ENCODE measurements around a stretch of chr2.

CAGE:
- cytosol, long polyA minus RNA, result no peak
- cytosol, long polyA plus RNA, result no peak
- long polyA plus RNA, result no peak
- nucleus, long polyA minus RNA, result no peak
- nucleus, long polyA plus RNA, result no peak
Measured at GRCh38 chr2:54524352-54524551, 68.1 kb downstream of the SPTBN1 start.

DNA sequence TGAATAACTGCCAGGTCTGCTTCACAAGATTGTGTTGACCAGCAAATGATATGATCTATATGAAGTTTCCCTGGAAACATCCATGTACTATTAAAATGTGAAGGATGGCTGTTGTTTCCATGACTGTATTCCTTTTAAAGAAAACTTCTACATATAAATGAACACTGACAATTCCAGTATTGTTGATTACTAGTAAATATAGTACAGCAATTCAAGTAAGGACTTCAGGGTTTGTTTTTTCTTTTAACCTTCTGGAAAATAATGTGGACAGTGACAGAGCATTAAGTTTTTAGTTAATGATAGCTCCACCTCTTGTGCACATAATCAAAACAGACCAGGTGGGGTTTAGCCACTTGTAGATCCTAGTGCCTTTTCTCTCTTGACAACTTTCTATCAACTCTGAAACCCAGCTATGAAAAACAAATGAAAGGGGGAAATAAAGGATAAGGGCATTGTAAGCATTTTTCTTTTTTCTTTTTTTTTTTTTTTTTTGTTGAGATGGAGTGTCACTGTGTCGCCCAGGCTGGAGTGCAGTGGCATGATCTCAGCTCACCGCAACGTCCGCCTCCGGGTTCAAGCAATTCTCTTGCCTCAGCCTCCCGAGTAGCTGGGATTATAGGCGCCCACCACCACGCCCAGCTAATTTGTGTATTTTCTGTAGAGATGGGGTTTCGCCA is 109.7 kb downstream of the SPTBN1 start:
CAGE:
- cytosol, long polyA minus RNA, result no peak
- cytosol, long polyA plus RNA, result no peak
- long polyA plus RNA, result no peak
- nucleus, long polyA minus RNA, result no peak
- nucleus, long polyA plus RNA, result no peak

DNA sequence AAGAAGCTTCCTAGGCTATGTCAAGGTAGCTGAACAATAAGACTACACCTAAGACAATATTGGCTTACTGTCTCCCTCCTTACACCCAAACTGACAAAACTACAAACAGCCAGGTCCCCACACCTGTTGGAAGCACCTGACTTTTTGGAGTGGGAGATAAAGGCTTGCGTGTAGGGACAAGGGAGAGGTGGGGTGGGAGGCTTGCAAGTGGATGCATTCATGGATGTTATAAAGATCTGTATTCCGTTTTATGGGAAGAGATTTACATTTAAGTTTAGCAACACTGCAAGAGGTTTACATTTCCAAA is 128.6 kb downstream of the SPTBN1 start:
CAGE:
- cytosol, long polyA minus RNA, result no peak
- cytosol, long polyA plus RNA, result no peak
- long polyA plus RNA, result no peak
- nucleus, long polyA minus RNA, result no peak
- nucleus, long polyA plus RNA, result no peak

GRCh38 chr2:54603041-54604005 is 120.1 kb upstream of the EML6 start:
CAGE:
- cytosol, long polyA minus RNA, result no peak
- cytosol, long polyA plus RNA, result no peak
- long polyA plus RNA, result no peak
- nucleus, long polyA minus RNA, result no peak
- nucleus, long polyA plus RNA, result no peak

DNA sequence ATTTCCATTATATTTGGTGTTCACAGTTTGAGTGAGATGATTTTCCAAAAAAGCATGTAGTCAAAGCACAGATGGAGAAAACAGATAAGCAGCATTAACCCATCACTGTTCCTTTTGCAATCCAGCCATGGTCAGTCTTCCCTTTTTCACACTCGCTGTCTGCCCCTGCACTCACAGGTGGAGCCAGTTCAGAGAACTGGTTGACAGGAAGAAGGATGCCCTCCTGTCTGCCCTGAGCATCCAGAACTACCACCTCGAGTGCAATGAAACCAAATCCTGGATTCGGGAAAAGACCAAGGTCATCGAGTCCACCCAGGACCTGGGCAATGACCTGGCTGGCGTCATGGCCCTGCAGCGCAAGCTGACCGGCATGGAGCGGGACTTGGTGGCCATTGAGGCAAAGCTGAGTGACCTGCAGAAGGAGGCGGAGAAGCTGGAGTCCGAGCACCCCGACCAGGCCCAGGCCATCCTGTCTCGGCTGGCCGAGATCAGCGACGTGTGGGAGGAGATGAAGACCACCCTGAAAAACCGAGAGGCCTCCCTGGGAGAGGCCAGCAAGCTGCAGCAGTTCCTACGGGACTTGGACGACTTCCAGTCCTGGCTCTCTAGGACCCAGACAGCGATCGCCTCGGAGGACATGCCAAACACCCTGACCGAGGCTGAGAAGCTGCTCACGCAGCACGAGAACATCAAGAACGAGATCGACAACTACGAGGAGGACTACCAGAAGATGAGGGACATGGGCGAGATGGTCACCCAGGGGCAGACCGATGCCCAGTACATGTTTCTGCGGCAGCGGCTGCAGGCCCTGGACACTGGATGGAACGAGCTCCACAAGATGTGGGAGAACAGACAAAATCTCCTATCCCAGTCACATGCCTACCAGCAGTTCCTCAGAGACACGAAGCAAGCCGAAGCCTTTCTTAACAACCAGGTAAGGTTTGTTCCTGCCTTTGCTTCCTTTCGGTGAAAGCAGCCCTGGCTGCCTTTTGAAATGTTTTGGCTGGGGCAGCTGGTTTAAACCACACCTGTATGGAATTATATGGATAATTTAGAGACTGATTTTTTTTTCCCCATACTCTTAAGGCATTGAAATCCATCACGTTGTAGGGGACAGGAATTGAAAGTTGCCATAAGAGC is 92.4 kb upstream of the EML6 start:
CAGE:
- cytosol, long polyA minus RNA, result no peak
- cytosol, long polyA plus RNA, result no peak
- long polyA plus RNA, result no peak
- nucleus, long polyA minus RNA, result no peak
- nucleus, long polyA plus RNA, result no peak

CAGE:
- cytosol, long polyA minus RNA, result no peak
- cytosol, long polyA plus RNA, result no peak
- long polyA plus RNA, result no peak
- nucleus, long polyA minus RNA, result no peak
- nucleus, long polyA plus RNA, result no peak
Measured at GRCh38 chr2:54653440-54654302, 69.8 kb upstream of the EML6 start.

DNA sequence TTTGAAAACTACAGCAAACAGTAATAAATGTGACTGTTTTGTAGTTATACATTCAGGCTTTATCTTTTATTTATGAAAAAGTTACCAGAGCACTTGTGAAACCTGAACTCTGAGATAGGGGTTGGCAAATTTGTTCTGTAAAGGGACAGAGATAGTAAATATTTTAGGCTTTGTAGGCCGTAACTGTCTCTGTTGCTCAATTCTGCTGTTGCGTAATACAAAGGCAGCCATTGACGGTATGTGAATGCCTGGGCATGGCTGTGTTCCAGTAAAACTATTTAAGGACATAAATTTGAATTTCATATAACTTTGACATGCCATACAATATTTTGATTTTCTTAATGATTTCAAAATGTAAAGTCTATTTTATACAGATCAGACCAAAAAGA is 53.6 kb upstream of the EML6 start:
CAGE:
- cytosol, long polyA minus RNA, result no peak
- cytosol, long polyA plus RNA, result no peak
- long polyA plus RNA, result no peak
- nucleus, long polyA minus RNA, result no peak
- nucleus, long polyA plus RNA, result no peak

DNA sequence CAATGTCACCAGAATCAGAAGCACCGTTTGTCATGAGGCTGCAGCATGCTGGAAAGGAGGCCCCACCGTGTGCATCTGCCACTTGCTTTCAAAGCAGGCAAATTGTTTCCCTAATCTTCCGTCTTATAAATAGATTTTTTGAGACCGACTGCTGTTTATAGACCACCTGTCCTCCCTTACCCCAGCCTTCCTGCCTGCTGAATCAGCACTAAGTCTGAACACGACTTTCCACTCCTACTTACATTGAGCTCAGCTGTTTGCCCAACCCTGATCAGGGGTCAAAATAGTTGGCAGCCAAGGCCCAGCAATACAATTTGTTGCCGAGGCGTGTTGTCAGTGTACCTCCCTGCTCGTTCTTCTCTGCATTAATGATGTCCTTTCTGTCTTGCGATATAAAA is 156.5 kb downstream of the EML6 start:
CAGE:
- cytosol, long polyA minus RNA, result no peak
- cytosol, long polyA plus RNA, result no peak
- long polyA plus RNA, result no peak
- nucleus, long polyA minus RNA, result no peak
- nucleus, long polyA plus RNA, result no peak

CAGE:
- cytosol, long polyA minus RNA, result no peak
- cytosol, long polyA plus RNA, result no peak
- long polyA plus RNA, result no peak
- nucleus, long polyA minus RNA, result no peak
- nucleus, long polyA plus RNA, result no peak
Measured at GRCh38 chr2:55009309-55009755, 40.9 kb downstream of the RTN4 start.

CAGE:
- cytosol, long polyA minus RNA, result no peak
- cytosol, long polyA plus RNA, result no peak
- long polyA plus RNA, result no peak
- nucleus, long polyA minus RNA, result no peak
- nucleus, long polyA plus RNA, result no peak
Measured at GRCh38 chr2:55013105-55013770, 37.0 kb downstream of the RTN4 start.

DNA sequence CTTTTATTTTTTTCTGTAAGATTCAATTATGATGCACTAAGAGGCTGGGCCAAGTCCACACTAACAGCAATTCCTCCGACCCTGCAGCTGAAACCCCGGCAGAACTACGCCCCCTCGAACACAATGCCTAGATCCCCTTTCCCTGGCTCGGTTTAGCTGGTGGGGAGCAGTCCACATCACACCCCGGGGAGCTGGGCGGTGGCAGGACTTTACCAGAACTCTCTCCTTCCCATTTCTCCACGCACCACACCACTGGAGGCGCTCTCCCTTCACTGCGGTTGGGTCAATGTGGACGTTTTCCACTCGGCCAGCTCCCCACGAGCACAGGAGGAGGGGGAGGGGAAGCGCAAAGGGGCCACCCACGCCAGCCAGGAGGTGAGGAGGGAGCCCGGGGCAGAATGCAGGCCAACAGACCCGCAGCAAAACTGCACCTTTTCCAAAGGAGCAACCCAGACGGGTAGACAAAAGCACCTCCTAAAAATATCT is 1.3 kb downstream of the RTN4 start:
CAGE:
- cytosol, long polyA minus RNA, result no peak
- cytosol, long polyA plus RNA, result no peak
- long polyA plus RNA, result no peak
- nucleus, long polyA minus RNA, result no peak
- nucleus, long polyA plus RNA, result no peak

DNA sequence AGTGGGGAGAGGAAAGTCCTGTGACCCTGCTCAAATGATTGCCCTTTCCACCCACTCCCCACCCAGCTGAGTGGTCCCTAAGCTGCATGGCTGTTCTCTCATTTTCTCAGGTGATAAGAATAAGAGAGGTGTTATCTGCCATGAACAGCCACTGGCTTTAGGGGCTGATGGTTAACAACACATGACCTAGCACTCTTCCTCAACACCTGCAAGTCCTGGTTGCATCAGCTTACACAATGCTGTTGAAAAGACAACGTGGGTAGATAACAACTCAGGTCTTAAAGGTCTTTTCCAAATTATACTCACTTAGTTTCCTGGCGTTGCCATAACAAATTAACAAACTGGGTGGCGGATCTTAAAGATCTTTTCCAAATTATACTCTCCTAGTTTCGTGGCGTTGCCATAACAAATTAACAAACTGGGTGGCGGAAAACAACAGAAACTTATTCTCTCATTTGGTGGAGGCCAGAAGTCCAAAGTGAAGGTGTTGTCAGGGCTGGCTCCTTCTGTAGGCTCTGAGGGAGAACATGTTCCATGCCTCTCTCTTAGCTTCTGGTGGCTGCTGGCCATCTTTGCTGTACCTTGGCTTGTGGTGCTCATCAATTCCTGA is 90.4 kb upstream of the RTN4 start:
CAGE:
- cytosol, long polyA minus RNA, result no peak
- cytosol, long polyA plus RNA, result no peak
- long polyA plus RNA, result no peak
- nucleus, long polyA minus RNA, result no peak
- nucleus, long polyA plus RNA, result no peak

DNA sequence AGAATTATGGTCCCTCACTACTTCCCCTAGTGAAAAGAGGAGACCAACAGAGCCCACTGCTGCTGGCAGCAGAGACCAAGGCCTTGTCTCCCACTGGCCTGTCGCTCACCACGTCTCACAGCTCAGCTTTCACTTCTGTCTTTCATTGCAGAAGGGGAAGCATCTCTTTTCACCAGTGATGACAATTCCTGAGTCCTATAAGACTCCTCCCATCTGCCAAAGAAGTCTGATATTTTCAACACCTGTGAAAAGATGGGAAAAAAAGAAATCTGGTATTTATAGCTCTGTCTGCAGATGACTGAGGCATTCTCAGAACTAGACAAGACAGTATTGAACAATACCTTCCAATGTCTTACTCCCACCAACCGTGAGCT is 81.1 kb downstream of the CLHC1 start:
CAGE:
- cytosol, long polyA minus RNA, result no peak
- cytosol, long polyA plus RNA, result no peak
- long polyA plus RNA, result no peak
- nucleus, long polyA minus RNA, result no peak
- nucleus, long polyA plus RNA, result no peak

GRCh38 chr2:55167848-55168446 is 64.1 kb downstream of the CLHC1 start:
CAGE:
- cytosol, long polyA minus RNA, result no peak
- cytosol, long polyA plus RNA, result no peak
- long polyA plus RNA, result no peak
- nucleus, long polyA minus RNA, result no peak
- nucleus, long polyA plus RNA, result no peak

GRCh38 chr2:55234698-55235894 is 2.6 kb downstream of the RPS27A start:
CAGE:
- cytosol, long polyA minus RNA, result no peak
- cytosol, long polyA plus RNA, result no peak
- long polyA plus RNA, result no peak
- nucleus, long polyA minus RNA, result no peak
- nucleus, long polyA plus RNA, result no peak

GRCh38 chr2:55948663-55949030 is 25.1 kb upstream of the EFEMP1 start:
CAGE:
- cytosol, long polyA minus RNA, result no peak
- cytosol, long polyA plus RNA, result no peak
- long polyA plus RNA, result no peak
- nucleus, long polyA minus RNA, result no peak
- nucleus, long polyA plus RNA, result no peak

DNA sequence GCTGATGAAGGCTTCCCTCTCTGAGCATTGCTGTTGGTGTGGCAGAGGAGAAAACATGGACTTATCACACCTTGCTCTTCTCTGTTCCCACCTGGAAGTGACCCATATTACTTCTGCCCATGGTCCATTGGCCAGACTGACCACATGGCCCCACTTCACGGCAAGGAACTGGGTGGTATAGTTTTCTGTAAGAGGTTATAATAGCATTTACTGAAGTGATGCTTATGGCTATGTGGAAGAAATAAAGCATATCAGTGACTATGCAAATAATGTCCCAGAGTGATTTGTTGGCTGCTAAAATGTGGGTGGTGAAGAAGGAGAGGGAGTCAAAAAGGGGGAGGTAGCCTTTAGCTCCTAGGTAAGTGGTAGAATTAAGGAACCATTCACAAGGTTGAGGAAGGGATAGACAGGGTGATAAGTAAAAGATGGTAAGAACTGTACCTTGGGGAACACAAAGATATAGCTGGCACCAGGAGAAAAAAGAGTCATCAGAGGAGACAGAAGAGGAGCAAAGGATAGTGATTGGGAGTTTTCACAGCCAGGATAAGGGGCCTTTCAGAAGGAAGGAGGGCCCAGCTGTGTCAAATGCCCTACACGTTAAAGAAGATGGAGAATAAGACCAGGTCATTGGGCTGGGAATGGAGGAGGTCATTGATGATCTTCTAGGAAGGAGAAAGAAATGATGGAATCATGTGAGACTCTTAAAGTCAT is 71.4 kb downstream of the CCDC85A start:
CAGE:
- cytosol, long polyA minus RNA, result no peak
- cytosol, long polyA plus RNA, result no peak
- long polyA plus RNA, result no peak
- nucleus, long polyA minus RNA, result no peak
- nucleus, long polyA plus RNA, result no peak

CAGE:
- cytosol, long polyA minus RNA, result no peak
- cytosol, long polyA plus RNA, result no peak
- long polyA plus RNA, result no peak
- nucleus, long polyA minus RNA, result no peak
- nucleus, long polyA plus RNA, result no peak
Measured at GRCh38 chr2:57075281-57075773, 891.5 kb downstream of the CCDC85A start.

GRCh38 chr2:59594594-59595112 is 958.8 kb downstream of the BCL11A start:
CAGE:
- cytosol, long polyA minus RNA, result no peak
- cytosol, long polyA plus RNA, result no peak
- long polyA plus RNA, result no peak
- nucleus, long polyA minus RNA, result no peak
- nucleus, long polyA plus RNA, result no peak

DNA sequence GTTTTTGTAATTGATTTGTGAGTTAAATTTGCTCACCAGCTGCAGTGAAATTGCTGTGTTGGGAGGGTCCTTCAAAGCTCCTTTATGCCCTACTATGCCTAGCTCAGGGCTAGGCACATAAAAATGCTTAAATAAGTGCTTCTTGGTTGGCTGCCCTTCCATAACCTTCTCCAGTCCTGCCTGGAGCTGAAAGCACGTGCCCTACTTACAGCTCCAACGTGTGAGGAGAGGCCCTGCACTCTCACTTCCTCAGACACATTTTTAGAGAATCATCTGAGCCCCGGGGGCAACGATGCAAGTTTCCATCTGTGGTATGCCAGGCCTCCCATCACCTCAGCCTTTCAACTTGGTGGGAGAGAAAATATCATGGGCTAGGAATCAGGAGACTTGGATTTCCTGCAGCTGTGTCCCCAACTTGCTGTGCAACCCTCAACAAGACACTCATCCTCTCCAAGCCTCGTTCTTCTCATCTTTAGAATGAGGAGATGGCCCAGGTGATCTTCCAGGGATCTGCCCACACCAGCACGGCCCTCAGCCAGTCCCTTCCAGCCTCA is 202.6 kb downstream of the BCL11A start:
CAGE:
- cytosol, long polyA minus RNA, result no peak
- cytosol, long polyA plus RNA, result no peak
- long polyA plus RNA, result no peak
- nucleus, long polyA minus RNA, result no peak
- nucleus, long polyA plus RNA, result no peak

All from keratinocyte (primary cell).